ENCODE measurements around a stretch of chr6.

DNA sequence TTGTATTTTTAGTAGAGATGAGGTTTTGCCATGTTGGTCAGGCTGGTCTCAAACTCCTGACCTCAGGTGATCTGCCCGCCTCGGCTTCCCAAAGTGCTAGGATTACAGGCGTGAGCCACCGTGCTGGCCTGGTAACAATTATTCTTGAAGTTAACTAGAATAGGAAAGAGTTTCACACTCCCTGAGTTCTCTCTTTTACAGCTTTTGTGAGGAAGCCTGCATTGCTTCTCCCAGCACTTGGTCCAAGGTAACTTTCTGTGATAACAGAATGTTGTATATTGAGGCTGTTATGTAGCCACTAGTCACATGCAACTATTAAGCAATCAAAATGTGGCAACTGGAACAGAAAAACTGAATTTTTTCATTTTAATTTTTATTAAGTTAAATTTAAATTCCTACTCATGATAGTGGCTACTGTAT, 2.4 kb downstream of the TRIM38 start:
- RRBS = no CpG with 5 or more reads among the region's 4 CpGs

DNA sequence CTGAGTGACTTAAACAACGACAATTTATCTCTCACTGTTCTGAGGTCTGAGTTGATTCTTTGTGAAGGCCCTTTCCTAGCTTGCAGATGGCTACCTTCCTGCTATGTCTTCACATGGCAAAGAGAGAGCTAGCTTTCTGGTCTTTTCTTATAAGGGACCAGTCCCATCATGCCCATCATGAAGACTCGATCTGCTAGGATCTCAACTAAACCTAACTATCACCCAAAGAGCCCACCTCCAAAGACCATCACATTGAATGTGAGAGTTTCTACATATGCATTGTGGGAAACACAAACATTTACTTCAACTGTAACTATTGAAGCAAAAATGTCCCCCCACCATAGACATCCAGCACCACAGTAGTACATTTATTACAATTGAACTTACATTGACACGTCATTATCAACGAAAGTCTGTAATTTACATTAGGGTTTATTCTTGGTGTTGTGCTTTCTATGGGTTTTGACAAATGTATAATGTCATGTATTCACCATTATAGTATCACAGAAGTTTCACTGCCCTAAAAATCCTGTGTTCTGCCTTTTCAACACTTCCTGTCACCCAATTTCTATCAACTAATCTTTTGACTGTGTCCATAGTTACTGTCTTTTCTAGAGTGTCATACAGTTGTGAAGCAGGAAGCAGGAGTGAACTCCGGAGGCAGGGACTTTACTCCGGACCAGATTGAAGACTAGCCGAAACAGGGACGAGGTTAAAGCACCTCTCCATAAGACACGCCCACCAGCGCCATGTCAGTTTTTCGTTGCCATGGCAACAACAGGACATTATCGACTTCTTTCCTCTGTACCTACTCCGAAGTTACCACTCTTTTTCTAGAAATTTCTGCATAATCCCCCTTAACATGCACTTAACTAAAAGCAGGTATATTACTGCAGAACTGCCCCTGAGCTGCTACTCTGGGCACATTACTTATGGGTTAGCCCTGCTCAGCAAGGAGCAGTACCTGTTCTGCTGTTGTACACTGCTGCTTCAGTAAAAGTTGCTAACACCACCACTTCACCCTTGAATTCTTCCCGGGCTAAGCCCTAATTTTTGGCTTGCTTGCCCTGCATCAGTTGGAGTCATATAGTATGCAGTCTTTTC, 25.0 kb downstream of the TRIM38 start:
- RRBS = no CpG with 5 or more reads among the region's 14 CpGs

- RRBS = no CpG with 5 or more reads among the region's 4 CpGs
Measured at GRCh38 chr6:26019644-26019784, 737 bp upstream of the H3C1 start.

- RRBS = no CpG with 5 or more reads among the region's 17 CpGs
Measured at GRCh38 chr6:26027878-26029086, 1.2 kb upstream of the H4C2 start.

- RRBS = no CpG with 5 or more reads among the region's 3 CpGs
Measured at GRCh38 chr6:26103552-26103811, 251 bp upstream of the H4C3 start.

- RRBS = no CpG with 5 or more reads among the region's 4 CpGs
Measured at GRCh38 chr6:26128358-26128998, 4.5 kb downstream of the H2AC6 start.

DNA sequence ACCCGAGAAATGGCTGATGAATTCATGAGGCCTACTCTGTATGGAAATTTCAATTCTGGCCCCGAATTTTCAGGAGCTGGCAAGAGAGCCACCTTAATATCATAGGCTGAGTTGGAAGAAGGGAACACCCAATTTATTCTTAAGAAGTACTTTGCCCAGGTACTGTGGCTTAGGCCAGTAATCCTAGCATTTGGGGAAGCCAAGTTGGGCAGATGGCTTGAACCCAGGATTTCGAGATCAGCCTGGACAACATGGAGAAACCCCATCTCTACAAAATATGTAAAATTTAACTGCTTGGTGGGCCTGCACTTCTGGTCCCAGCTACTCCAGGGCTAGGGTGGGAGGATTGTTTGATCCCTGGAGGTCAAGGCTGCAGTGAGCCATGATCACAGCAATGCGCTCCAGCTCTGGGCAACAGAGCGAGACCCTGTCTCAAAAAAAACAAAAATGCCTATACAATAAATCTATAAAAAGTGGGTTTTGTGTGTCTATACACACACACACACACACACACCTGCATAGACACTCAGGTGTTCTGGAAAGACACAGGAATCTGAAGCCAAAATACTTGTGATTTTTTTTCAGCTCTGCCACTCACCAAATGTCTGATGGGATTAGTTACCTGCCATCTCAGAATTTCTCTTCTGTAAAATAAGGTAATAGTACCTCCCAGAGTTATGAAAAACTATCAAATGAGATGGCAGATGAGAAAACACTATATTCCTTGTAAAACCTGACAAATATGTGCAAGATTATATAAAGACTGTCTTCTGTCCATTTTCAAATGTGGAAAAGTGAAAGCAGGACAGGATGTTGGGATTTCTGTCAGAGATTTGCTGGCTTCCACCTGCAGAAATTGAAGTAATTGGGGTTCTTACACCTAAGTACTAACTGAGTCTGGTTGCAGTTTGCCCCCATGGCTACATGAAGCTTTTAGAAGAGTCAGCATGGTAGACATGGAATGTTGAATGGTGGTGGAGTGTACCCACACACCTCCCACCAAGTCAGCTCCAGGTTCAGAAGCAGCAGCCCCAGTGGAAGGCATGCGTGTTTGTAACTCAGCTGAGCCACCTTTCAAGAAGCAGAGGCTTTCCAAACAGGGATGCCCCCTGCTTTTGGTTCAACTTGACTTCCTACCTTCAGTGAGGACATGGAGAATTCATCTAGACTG, 15.8 kb downstream of the H2AC6 start:
- RRBS = no CpG with 5 or more reads among the region's 6 CpGs

DNA sequence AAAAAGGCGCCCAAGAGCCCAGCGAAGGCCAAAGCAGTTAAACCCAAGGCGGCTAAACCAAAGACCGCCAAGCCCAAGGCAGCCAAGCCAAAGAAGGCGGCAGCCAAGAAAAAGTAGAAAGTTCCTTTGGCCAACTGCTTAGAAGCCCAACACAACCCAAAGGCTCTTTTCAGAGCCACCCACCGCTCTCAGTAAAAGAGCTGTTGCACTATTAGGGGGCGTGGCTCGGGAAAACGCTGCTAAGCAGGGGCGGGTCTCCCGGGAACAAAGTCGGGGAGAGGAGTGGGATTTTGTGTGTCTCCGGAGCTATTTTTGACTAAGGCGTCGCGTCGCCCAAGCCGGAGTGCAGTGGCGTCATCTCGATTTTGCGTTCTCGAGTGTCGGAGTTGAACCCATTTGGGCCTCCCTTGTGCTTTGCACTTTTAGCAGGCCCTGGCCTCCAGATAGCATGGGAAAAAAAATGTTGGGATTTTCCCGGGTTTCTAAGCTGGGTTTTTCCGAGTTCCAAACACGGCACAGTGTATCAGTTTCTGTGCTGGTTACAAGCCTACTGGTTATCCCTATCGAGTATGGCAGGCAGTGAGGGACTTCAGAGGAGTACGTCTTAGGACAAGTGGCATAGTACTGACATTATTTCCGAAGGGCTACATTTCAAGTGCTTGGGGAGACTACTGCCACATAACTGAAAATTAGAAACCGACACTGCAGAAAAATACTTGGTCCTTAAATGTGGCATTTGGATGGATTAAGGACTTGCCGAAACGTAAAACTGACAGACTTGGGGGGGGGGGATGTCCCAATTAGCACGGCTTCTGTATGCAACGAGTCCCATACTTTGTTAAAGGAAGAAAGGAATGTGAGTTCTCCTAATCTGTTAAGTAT, 747 bp upstream of the H2BC5 start:
- RRBS = 3% methylated on average over 7 of the region's 34 CpGs

DNA sequence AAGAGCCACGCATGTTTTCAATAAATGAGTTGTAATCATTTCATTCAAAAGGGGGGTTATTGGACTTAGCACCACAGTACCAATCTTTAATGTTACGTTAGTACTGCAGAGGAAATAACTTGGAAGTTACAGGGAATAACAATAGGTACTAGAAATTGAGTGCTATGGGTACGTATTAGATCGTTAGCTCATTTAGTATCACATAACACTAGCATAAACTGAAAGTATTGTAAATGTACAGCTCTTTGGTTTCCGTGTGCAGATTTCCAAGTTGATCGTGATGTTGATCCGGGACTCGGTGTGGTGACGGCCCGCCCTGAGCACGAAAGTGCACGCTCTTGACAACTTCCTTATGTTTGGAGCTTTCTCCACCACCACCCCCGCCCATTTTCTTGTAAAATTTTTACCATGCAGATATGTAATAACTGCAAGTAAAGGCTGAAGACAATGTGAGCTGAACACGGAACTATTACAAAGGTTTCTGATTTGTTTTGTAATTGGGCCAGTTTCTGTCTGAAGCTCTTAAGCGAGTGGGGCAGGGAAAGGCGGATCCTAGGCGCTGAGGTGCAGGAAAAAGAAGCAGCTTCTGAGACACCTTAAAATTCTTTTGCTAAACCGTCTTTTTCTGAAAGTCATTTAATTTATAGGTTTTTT, 801 bp downstream of the H2BC5 start:
- RRBS = no CpG with 5 or more reads among the region's 18 CpGs

DNA sequence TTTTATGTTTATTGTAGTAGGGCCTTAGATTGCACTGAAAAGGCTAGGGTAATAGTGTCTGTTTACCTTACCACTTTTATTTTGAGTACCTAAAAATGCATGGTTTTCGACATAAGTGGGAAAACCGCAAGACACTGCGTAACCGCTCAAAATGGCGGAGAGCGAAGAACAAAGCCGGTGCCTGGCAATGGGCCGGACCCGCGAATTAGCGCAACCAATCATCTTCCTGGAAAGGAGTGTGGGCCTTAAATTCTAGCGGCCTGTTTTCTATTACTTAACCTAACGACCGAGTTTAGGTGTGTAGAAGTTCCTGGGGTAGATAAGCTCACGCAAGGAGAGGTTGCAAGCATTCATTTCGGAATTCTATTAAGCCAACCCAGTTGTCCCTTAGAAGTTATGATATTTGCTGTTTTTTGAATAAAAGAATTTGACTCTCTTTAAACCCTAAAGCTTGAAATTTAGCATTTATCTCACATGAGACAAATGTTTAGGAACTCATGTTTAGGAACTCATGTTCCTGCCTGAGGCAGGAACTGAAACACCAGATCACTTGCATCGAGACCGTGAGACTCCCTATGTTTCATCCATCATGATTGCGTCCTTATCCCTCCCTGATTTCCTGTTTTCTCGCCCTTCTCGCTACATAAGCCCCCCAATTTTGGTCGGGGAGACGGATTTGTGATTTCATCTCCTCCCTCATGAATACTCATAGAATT, 931 bp downstream of the H4C5 start:
- RRBS = no CpG with 5 or more reads among the region's 23 CpGs

DNA sequence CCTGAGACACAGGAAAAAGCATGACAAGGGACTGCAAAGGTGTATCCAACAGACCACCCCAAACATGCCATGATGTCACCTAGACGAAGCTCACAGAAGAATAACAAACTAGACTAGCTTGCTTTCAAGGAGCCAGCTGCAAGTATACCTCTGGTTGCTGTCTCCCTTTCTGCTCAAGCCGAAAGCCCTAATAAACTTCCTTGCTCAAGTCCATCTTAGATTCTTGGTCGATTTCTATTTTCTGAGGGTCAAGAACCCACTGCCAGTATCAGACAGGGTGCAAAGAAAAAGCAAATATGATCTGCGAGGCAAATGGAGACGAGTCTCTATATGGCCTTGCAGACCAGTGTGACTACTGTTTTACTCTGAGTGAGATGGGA, 3.3 kb downstream of the H4C5 start:
- RRBS = no CpG with 5 or more reads among the region's 5 CpGs

GRCh38 chr6:26223214-26223649, 1.7 kb upstream of the H3C6 start:
- RRBS = no CpG with 5 or more reads among the region's 7 CpGs

DNA sequence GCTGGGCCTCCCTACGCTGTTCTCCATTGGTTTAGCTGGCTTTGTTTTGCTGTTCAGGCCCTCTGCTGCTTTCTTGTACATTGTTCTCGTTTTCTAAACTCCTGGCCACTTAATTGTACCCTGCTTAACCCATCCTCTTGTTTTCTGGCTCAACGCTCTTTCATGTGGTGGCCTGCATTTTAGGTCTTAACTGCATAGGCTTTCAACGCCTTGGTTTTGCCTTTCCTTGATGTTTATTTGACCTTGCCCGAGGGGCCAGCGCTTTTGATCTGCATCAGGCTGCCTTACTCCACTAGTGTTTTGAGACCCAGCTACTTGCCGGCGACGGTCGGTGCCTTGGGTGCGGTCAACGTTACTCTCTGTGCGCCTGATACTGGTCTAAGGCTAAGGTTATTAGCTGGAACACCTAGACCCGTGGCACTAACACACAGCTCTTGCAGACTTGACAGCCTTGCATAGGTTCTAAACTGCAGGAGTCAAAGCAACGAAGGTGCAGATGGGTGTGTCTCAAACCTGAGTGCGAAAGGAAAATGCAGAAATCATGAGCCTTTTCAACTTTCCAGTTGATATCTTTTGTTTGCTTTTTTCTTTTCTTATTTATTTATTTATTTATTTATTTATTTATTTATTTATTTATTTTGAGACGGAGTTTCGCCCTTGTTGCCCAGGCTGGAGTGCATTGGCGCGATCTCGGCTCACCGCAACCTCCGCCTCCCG, 992 bp downstream of the H3C6 start:
- RRBS = no CpG with 5 or more reads among the region's 24 CpGs

DNA sequence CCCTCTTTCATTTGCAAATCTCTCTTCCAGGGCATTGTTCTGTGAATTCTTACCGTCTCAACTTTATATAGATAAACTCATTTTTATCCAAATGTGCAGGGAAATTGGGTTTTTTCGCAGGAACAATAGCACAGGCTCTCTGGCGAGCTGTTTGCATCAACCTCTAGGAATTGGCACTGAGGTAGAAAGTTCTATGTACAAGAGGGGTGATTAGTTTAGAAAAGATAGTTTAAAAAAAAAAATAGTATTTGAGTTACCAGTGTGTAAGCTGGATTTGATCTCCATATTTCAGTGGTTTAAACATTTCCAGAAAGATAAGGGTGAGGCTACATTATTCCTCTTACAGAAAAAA, 517 bp upstream of the H1-3 start:
- RRBS = no CpG with 5 or more reads among the region's 3 CpGs

DNA sequence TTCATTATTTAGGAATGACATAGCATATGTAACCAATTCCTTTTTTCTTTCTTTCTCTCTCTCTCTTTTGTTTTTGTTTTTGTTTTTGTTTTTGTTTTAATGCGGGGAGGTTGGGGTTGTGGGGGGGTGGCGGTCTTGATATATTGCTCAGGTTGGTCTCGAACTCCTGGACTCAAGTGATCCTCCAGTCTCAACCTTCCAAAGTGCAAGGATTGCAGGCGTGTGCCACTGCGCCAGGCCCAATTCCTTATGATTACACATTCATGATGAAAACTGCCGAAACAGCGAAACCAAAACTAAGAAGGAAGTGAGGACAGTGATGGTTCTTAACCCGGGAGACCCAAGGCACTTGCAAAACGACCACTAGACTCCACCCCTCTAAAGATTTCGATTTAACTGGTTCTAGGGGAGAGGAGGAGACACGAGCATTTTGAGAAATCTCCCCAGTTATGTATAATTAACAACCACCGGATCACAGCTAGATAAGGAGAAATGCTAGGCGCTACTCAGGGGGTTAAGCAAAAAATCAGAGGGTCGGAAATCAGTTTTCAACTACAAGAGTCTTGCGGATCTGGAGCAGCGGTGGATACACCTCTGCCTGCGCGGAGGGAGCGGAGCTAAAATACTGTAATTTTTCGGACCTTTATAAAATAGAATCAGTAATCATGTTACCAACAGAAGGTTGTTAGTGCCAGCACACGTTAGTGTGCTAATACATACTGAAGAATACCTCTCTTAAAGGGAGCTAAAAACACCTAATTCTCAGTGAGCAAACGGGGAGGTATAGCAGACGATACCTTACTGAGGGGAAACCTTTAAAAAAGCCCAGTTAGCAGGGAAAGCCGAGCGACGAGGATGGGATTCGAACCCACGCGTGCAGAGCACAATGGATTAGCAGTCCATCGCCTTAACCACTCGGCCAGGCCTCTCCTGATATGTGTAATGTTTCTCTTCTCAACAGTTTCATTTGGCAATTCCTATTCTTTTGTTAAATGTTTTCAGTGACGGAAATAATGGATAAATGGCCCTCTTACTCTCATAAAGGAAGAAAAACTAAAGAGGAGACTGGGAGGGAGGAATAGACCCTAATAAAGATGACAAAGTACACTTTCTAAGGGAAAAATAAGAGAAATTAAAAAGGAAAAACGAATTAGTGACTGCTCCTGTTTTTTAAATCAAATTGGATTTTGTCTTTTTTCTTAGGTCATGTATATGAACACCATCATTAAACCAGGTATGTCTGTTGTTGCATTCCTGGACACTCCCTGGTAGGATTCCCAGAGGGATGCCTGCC, 19.8 kb upstream of the H4C8 start:
- RRBS = no CpG with 5 or more reads among the region's 33 CpGs

DNA sequence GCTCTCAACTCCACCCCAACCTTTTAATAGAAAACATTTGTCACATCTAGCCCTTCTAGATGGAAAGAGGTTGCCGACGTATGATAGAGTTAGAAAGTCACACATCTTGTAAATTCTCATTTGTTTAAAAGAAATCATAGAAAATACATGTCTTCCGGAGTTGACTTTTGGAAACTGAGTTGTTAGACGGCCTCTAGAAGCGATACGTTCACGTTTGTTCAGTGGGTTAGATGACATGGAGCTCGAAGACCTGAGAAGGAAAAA, 15.7 kb upstream of the HMGN4 start:
- RRBS = no CpG with 5 or more reads among the region's 8 CpGs

DNA sequence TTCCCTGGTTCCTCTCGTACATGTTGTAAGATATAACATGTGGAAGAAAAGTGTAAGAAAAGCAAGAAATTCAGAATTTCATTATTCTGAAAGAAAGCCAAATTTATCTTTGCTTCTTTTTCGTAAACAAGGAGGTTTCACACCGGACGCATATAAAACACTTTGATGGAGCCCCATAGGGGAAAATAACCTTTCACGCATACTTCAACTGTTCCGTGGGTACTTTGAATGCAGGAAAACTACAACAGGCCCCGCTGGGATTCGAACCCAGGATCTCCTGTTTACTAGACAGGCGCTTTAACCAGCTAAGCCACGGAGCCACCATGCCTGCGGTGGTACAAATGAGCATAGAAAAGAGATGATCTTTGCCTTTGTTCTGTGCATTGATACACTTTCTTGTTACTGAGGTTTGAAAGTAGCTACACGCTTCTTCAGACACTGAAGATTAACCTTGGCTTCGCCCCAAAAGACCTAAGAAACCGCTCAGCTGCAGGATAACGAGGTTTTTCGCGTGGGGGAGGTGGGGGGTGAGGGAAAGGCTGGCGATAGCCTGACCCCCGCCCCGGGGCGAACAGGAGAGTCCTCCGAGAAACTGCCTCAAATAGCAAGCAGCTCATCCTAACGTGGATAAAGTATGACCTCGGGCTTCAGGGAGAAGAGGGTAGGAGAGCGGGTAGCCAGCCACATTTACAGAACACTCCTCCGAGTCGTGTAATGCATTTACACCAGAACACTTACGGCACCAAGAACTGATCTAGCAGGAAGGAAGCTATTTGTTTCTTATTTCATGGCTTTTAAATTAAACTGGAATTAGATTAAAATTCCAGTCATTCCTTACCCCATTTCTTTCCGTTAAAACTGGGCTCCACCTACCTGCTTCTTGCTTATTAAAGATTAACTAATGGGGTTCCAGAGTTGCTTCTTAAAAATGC, 5.2 kb upstream of the HMGN4 start:
- RRBS = no CpG with 5 or more reads among the region's 29 CpGs

DNA sequence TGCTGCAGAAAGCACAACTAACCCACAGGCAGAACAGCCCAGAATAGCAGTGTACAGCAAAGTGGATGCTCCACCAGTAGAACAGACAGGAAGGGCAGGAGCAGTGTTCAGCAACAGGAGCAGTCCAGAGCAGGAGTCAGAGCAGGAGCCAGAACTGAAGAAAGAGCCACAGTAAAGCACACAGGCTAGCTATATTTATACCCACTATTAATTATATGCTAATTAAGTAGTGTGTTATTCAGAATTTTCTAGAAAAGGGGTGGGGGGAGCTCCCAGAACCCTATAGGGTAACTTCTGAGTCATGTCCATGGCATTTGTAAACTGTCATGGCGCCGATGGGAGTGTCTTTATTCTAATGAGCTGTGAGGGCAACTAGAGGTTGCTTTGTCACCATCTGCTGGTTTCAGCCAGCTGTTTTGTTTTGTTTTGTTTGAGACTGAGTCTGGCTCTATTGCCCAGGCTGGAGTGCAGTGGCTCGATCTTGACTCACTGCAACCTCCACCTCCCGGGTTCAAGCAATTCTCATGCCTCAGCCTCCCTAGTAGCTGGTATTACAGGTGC, 17.5 kb downstream of the H2BC11 start:
- RRBS = no CpG with 5 or more reads among the region's 4 CpGs

DNA sequence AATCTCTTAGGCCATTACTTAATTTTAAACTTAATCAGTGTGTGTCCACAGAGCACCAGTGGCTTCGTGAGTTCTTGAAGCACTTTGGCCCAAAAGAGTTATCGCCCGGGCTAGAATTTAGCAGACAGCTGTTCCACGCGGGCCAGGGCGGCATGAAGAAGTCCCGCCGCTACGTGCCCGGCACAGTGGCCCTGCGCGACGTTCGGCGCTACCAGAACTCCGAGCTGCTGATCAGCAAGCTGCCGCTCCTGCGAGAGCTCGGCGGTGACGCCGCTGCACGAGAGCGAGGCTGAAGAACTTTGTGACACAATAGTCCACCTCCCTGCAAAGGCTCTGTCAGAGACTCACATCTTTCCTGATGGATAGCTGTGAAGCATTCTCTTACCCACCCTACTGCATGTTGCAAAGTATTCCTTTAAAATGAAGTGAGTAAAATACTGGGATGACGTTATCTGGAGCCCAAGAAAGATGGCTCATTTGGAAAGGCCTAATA, 919 bp downstream of the H2AC11 start:
- RRBS = 12% methylated on average over 8 of the region's 25 CpGs

DNA sequence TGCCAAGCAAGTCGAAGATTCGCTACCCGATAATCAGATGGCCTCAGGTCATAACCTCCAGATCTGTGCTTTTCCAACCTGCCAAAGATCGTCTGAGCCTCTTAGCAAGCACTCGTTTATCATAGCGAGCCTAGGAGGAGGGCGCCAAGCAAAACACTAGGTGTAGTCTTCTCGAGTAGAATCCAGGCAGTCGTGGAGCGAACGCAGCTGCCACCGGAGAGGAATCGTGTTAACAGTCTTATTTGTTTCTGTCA, 21.0 kb upstream of the POM121L2 start:
- RRBS = no CpG with 5 or more reads among the region's 13 CpGs

Measured in islet of Langerhans (tissue), 1 donor.